Placental epithelial cell (primary cell): ENCODE data around the genes NHLRC4, WDR90 and RHOT2.

- CAGE, long polyA plus RNA, result no peak
These were observed 4.4 kb downstream of the RHBDF1 start for GRCh38 chr16:67940-68517.

GRCh38 chr16:273985-274632 lies 1.6 kb downstream of the RGS11 start:
- CAGE, long polyA plus RNA, result no peak

DNA sequence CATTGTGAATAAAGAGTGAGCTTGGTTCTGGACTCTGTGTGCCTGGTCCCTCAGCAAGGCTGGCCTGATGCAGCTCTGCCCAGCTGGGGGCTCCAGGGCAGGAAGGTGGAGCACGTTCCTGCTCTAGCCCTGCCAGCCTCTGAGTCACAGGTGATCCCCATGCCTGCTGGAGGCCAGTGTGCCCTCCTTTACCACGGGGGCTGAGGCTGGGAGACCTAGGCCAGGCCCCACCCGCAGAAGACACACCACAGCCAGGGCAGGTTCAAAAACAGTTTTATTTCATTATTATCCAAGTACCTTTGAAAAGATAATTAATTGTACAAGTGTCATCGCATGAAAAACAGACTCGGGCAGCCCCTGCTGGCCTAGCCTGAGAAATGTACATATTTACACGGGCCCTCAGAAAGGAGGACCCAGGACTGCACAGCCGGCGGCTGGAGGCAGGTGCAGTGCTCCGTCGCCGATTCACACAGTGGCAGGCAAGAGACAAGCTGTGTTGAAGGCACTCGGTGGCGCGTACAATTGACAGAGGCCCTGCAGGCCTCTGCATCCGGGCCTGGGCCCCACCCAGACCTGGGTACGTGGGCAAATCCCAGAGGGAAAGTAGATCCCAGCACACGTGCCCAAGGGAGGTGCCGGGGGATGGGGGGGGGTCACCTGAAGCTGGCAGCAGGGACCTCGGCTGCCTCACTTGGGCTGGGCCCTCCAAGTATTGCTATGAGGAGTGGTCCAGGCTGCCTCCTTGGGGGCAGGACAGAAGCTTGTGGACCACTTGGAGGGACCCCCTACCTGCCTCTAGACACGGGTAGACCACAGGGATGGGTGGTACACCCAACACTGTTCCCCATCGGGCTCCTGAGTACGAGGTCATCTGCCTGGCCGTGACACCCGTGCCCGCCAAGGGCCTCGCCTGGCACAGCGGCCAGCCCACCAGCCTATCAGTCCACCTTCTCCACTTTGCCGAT lies 4.5 kb downstream of the PDIA2 start:
- CAGE, long polyA plus RNA, result no peak

- CAGE, long polyA plus RNA, result no peak
These were observed 22.3 kb downstream of the AXIN1 start for GRCh38 chr16:330089-330737.

DNA sequence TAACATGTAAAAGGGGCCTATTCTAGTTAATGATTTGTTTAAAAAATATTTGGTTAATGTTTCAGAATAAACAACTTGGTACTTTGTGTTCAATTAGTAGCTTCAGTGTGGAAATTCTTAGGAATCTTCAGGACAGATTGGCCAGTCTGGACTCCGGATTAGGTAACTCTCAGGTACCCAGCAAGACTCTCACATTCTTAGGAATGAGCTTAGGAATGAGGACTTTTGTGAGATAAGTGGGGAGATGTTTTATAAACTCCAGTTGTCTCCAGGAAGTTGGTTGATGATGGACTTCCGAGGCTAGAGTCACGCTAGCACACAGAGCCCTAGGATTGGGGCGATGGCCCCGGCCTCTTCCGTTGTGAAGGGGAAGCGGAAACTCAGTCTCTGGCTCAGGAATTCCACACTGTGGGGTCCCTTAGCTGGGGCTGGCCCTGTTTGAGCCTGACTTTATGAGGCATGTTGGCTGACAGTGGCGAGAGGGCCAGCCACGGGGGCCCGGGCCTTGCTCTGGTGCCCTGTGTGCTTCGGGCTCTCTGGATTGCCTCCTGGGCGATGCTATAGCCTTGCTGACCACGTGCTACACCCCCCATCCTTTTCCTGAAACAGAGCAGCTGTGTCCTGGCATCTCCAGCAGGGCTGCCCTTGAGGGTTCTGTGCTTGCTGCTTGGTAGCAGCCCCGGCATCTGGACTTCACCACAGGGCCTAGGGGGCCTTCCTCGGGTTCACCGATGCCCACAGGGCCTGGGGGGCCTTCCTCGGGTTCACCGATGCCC lies 32.4 kb downstream of the RAB11FIP3 start:
- CAGE, long polyA plus RNA, result no peak

GRCh38 chr16:467082-467558 lies 41.7 kb downstream of the RAB11FIP3 start:
- CAGE, long polyA plus RNA, result no peak

DNA sequence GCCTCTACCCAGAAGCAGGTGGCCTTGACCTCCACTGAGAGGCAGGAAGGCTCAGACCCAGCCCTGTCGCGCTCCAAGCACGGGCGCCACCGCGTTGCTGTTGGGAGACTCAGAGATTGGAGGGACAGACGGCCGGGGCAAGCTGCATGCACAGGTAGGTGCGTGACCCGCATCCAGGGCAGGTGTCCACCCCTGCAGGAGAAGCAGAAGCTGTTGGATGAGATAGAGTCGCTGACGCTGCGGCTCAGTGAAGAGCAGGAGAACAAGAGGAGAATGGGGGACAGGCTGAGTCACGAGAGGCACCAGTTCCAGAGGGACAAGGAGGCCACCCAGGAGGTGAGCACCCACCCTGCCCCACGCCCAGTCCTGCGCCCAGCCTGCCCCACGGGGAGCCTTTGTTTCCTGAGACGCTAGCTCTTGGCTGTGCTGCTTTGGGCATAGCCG lies 7.9 kb upstream of the CAPN15 start:
- CAGE, long polyA plus RNA, result no peak

DNA sequence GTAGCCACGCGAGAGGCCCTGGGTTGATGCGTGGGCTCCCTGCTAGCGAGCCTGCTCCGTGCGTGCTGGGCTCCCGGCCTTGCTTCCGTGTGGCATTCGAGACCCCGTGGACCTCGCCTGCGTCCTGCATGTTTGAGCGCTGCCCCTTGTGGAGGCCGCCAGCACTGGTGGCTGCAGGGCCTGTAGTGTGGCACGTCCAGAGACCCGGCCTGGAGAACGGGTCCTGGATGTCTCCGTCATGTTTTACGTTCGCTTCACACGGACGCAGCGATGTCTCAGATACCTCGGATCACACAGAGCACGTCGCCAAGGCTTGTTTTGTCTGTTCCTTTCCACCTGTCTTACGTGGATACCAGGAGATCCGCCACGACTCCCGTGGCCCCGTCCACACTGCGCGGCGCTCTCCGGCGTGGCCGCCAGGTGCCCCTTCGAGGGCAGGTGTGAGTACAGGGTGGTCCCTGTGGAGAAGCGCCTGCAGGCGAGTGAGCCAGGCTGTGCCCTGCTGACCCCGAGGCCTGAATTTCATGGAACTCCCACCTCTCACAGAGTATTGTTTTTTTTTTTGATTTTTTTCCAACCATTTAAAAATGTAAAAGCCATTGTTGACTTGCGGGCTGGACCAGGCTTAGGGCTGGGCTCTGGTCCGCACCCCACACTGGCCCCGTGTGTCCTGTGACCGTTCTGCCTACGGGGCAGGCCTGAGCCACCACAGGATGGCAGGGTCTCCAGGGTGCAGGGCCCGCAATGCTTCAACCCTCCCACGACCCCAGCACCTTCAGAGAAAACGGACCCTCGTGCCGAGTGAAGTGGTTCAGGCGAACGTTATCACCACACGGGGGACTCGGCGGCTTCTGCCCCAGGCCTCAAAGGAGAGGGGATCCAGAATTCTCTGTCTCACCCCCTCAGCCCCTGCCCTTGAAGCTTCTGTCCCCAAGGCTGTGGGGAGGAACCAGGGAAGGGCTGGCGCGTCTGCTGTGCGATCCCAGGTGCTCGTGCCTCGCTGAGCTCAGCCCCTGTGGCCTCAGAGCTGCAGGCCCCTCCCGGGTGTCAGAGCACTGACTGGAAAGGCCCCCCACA lies 10.6 kb downstream of the CAPN15 start:
- CAGE, long polyA plus RNA, result no peak

- CAGE, long polyA plus RNA, result no peak
These were observed 11.6 kb downstream of the CAPN15 start for GRCh38 chr16:538819-539733.

- CAGE, long polyA plus RNA, result no peak
These were observed at the start of gene NHLRC4 for GRCh38 chr16:566526-567652. Gene NHLRC4, plus strand, starts transcription at chr16:567005.

GRCh38 chr16:586411-587667 lies 3.0 kb upstream of the RAB40C start:
- CAGE, long polyA plus RNA, result no peak

GRCh38 chr16:610607-611428 lies 20.0 kb upstream of the WFIKKN1 start:
- CAGE, long polyA plus RNA, result no peak

- CAGE, long polyA plus RNA, result no peak
These were observed at the start of gene WDR90 for GRCh38 chr16:649100-649506. Gene WDR90, plus strand, starts transcription at chr16:649365.

DNA sequence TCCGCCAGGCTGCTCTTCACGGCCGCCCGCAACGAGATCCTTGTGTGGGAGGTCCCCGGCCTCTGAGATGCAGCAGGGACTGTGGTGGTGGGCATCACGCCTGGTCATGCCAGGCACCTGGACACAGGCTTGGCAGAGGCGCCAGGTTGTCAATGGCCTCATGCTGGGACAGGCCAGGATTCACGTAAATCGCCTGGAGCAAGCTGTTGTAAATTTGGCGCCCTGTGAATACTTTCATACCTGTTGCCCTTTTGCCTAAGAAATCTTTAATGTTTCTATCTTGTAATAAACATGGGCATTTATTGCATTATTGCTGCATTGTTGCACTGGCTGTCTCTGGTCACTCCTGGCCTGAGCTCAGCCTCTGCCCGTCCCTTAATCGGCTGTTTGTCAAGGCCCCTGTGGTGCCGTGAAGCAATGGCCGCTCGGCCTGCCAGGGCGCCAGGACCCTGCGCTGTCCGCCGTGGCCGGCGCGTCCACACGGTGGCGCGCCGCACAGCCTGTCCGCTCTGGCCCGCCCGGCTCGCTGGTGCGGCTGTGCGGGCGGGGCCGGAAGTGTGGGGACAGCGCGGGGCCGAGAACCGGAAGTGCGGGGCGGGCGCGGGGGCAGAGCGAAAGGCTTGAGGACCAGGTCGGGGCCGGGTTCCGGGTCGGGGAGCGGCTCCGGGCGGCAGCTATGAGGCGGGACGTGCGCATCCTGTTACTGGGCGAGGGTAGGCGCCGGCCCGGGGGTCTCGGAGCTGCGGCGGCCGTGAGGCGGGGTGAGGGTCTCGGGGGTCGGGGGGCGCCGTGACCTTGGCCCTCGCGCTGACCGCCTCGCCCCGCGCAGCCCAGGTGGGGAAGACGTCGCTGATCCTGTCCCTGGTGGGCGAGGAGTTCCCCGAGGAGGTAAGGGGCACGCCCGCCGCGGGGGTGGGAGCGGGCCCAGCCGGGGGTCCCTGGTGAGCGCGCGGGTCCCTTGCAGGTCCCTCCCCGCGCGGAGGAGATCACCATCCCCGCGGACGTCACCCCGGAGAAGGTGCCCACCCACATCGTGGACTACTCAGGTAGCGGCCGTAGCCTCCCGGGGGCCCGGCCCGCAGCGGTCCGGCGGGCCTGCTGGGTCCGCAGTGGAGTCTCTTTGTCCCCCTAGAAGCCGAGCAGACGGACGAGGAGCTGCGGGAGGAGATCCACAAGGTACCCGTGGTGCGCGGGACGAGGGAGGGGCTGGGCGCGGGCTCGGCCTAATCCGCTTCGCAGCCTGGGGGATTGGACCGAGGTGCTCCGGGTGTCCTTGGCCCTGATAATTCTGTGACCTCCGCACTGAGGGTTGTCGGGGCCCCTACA lies at the start of gene RHOT2:
Gene RHOT2 (plus strand): TSS at position 609 of the 1,326 bp plus-strand sequence.
- CAGE, long polyA plus RNA, result no peak

DNA sequence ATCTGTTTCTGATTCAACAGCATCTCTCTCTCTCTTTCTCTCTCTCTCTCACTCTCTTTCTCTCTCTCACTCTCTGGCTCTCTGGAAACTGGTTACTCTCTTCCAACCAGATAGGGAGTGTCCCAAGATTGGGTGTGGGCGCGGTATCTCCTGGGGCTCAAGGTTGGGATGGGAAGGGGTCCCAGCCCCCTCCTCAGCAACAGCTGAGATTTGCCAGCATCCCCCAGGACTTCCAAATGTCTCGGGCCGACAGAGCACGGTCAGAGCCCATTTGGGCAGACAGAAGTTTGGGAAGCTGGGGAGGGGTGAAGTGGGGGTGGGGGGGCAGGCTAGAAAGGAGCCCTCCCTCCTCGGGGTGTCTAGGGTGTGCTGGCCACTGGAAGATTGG lies 2.7 kb upstream of the WDR24 start:
- CAGE, long polyA plus RNA, result no peak

GRCh38 chr16:706999-707765 lies 1.6 kb upstream of the FBXL16 start:
- CAGE, long polyA plus RNA, result no peak

DNA sequence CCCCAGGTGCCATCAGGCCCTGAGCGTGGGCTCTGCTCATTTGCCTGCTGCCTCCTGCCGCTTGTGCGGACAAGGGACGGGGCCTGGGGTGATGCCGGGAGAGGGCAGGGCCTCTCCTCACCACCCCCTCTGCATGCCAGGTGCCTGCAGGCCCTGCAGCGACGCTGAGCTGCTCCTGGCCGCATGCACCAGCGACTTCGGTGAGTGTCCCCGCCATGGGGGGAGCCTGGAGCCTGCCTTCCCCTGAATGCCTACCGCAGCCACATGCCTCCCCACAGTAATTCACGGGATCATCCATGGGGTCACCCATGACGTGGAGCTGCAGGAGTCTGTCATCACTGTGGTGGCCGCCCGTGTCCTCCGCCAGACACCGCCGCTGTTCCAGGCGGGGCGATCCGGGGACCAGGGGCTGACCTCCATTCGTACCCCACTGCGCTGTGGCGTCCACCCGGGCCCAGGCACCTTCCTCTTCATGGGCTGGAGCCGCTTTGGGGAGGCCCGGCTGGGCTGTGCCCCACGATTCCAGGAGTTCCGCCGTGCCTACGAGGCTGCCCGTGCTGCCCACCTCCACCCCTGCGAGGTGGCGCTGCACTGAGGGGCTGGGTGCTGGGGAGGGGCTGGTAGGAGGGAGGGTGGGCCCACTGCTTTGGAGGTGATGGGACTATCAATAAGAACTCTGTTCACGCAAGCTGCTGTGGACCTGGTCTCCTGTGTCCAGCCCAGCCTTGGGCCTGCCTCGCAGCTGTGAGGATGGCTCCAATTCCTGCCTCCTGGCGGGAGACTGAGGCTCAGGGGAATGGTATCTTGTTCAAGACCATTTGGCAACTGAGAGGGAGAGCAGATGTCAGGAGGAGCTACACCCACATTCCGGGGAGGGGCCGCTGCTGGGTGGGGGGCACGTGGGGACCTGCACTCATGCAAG lies 2.1 kb downstream of the METRN start:
- CAGE, long polyA plus RNA, result no peak

DNA sequence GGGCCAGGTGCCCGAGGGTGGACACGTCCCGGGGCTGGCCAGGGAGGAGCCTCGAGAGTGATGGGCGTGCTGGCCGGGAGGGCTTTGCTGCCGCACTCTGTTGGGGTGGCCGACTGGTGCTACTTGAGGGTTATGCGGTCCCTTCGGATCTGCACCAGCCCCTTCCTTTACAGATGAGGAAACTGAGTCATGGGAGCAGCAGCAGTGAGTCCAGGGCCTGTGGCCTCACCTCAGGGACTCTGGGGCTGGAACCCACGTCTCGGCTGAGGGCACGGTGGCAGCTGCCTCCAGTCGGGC lies 4.1 kb downstream of the RPUSD1 start:
- CAGE, long polyA plus RNA, result no peak

- CAGE, long polyA plus RNA, result no peak
These were observed 6.5 kb upstream of the GNG13 start for GRCh38 chr16:806836-807714.

- CAGE, long polyA plus RNA, result no peak
These were observed 68.8 kb downstream of the LMF1 start for GRCh38 chr16:901990-902328.